Tongue (tissue), 2 donors: Measurements from ENCODE around the genes DOHH, FZR1, GIPC3, RAX2 and UBXN6.

- RAMPAGE, long total RNA = no peak
Measured at GRCh38 chr19:3457396-3457742, 23.0 kb downstream of the SMIM24 start.

DNA sequence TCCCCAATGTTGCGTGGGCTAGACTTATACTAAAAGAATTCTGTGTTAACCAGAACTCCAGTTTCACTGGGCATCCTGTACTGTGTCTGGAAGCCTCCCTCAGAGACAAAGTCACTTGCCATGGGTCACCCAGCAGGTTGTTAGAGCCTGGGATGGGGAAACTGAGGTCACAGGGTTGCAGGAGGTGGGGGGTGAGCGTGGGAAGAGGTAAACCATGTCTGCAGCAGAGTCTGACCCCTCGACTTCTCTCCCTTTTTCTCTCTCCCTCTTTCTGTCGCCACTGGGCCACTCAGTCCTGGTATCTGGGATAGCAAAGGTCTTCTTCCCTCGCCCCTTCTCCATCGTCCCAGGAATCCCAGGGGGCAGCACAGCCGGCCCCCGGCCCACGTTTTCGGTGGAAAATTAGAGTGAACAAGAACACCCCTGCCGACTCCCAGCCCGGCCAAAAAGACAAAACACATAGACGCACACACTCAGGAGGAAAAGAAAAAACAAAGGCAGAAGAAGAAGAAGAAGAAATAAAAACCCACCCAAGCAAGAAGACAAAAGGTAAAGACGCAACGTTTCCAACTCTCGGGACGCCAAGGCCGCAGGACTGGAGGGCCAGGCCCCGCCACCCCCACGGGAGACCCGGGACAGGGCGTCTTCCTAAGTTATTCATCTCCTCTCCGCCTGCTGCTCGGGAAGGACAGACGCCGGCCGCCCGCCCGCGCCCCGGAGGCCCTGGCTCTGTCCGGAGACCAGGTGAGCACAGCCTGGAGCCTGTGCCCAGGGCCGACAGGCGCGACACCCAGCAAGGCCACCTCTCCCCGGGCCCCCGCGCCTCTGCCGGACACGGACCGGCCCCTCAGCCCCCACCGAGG is 17.6 kb downstream of the SMIM24 start:
- RAMPAGE, long total RNA = no peak

GRCh38 chr19:3466664-3467538 is 13.4 kb downstream of the SMIM24 start:
- RAMPAGE, long total RNA = no peak

GRCh38 chr19:3499910-3501255 is at the start of gene DOHH:
TSS of gene DOHH (minus strand) at chr19:3500674.
- RAMPAGE, long total RNA = no peak

GRCh38 chr19:3506177-3506555 is at the start of gene FZR1:
TSS of gene FZR1 (plus strand) at chr19:3506311.
- RAMPAGE, long total RNA = no peak

- RAMPAGE, long total RNA = no peak
Measured at GRCh38 chr19:3585066-3585843, at the start of gene GIPC3. TSS of gene GIPC3 (plus strand) at chr19:3585478.

- RAMPAGE, long total RNA = no peak
Measured at GRCh38 chr19:3653072-3653685, 26.6 kb upstream of the CACTIN start.

DNA sequence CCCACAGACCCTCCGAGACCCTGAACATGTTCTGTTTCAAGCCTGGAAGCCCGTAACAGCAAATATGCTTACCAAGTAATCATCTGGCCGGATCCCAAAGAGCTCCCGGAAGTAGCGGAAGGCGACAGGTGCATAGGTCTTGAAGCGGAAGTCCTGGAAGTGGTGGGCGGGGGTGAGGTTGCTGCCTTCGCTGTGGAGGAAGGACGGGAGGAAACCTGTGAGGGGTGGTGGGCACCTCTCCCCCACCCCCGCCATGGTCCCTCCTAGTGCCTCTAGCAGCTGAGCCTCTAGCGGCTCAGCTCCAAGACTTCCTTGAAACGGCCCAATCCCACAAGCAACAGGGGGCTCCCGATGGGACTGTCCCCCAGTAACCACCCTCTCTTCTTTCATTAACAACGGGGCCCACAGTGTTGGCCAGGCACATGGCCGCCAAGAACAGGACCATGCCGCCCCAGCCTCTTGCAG is 34.3 kb upstream of the CACTIN start:
- RAMPAGE, long total RNA = no peak

DNA sequence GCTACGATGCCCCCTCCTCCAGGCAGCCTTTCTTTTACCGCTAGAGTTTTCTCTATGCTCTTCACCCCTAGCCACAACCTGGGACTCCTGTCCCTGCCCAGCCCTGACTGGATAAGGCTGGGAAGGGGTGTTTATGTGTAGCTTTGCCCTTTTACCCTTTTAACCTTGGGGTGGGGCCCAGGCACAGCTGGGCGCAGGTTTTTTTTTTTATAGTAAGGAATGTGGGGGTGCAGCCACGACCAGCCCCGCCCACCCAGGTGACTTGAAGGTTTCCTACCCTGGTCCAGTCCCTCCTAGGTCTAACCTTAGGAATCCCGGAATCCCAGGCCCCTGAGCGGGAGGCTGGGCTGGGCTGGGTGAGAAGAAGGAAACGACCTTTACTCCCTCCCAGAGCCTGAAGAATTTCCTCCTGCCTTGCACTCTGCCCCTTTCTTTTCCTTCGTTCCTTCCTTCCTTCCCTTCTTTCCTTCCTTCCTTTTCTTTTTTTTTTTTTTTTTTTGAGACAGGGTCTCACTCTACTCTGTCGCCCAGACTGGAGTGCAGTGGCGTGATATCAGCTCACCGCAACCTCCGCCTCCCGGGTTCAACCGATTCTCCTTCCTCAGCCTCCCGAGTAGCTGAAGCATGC is 12.4 kb downstream of the TJP3 start:
- RAMPAGE, long total RNA = no peak

DNA sequence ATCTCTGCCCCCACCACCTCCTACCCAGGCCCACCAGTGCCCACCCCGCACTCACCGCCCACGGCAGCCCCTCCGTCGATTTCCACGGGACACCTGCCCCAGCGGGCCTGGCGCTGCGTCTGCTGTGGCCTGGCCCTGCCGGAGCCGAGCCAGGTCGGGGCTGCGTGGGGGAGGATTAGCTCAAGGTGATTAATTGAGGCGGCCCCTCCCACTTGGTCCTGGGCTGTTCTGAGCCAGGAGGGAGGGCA is at the start of gene RAX2:
TSS of gene RAX2 (minus strand) at position 121 of the 248 bp plus-strand sequence.
- RAMPAGE, long total RNA = no peak

DNA sequence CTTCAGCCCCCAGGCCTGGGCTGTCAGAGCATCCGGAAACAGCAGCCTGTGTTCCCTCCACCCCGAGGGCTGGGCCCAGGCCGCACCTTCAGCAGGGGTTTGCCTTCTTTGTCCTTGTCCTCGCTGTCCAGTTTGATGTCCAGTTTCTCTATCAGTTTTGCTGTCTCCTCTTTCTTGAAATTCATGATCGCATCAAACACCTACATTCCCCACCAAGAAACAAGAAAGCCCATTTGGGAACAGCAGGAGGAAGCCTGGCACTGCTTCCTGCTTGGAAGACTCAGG is 4.1 kb downstream of the EEF2 start:
- RAMPAGE, long total RNA = no peak

GRCh38 chr19:3983841-3984733 is 1.2 kb downstream of the EEF2 start:
- RAMPAGE, long total RNA = no peak

GRCh38 chr19:4020408-4020778 is 12.9 kb downstream of the PIAS4 start:
- RAMPAGE, long total RNA = no peak

DNA sequence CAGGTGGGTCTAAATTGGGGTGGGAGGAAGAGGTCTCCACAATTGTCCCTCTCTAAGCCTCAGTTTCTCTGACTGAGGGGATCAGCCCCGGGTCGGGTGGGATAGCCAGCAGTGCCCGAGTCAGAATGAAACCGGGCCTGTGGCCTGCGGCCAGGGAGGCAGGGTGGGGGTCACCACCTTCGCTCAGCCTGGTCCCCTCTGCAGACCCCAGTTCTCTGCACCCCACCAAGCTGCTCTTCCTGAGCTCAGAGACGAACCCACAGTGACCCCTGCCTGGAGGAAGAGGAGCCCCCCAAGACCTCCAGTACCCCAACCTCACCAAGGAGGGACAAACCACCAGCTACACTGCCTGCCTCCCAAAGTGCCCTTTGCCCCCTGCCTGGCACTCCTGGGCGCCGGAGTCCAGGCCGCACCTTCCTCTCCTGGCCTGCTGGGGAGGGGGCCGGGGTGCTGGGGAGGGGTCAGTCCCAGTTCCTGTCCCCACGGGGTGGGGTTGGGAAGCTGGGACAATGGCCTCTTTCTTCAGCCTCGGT is 14.6 kb downstream of the ZBTB7A start:
- RAMPAGE, long total RNA = no peak

- RAMPAGE, long total RNA = no peak
Measured at GRCh38 chr19:4063565-4064064, 3.1 kb downstream of the ZBTB7A start.

DNA sequence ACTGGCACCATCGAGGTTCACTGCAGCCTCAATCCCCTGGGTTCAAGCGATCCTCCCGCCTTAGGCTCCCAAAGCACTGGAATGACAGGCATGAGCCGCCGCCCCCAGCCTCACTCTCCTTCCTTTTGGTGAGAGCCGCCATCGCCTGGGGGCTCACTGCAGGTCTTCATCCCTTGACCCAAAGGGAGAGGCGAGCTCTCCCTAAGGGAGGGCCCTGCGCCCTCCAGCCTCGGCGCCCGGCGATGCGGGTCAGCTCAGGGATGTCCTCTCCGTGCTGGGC is 23.2 kb upstream of the ZBTB7A start:
- RAMPAGE, long total RNA = no peak

GRCh38 chr19:4140383-4140714 is 13.1 kb upstream of the CREB3L3 start:
- RAMPAGE, long total RNA = no peak

DNA sequence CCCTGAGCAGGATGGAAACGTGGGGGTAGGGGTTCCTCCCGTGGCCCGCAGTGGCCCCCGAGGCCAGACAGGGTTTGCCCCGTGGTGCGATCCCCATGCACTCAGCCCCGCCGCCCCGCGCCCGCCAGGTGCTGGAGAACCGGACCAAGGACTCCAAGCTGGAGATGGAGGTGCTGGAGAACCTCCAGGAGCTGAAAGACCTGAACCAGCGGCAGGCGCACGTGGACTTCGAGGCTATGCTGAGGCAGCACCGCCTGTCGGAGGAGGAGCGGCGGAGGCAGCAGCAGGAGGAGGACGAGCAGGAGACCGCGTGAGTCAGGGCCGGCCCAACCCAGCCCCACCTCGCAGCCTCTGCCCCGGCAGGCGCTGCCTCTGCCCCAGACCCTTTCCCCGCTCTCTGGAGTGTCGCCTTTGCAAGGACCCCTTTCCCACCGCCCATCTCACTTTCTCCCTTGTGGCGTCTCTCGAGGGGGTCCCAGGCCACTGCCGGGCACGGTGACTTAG is 11.3 kb downstream of the YJU2 start:
- RAMPAGE, long total RNA = no peak

- RAMPAGE, long total RNA = no peak
Measured at GRCh38 chr19:4267350-4268048, 11.6 kb upstream of the SHD start.

DNA sequence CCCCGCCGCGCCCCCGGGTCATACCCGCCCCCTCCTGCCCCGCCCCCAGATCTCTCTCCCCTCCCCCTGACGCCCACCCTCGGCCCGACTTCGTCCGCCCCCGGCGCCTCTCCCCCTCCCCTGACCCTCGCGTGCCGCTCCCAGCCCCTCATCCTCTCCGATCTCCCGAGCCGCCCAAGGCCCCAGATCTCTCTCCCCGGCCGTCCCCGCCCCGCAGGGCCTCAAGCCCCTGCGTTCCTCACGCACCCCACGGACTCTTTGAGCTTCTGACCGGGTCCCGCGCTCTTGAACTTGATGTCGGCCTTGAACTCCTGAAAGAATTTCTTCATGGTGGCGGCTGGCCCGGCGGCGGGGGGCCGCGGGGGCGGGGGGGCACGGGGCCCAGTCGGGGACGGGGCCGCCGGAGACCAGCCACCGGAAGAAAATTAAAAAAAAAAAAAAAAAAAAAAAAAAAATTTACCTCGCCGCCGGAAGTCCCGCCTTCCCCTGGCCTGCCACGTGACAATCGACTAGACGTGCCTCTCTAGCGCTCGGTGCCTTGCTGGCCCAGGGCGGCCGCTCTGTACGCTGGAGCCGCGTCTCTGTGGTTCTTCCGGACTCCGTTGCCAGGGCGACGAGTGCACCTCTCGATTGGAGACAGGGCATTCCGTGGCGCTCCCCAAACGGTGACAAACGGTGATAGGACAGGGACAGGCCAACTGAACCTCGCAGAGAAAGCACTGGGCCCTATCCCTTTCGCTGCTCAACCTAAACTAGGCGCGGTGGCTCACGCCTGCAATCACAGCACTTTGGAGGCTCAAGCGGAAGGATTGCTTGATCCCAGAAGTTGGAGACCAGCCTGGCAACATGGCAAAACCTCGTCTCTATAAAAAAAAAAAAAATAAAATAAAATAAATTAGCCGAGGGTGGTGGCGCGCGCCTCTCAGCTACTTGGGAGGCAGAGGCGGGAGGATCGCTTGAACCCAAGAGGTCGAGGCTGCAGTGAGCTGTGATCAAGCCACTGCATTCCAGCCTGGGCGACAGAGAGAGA is at the start of gene UBXN6:
TSS of gene UBXN6 (minus strand) at position 426 of the 1,030 bp plus-strand sequence.
- RAMPAGE, long total RNA = no peak